Metastatic Lung Carcinoma in the Adrenal Gland (tissue), 1 donor: Measurements from ENCODE around the gene VRTN.

GRCh38 chr14:72683683-72684155 is 210.2 kb downstream of the DPF3 start:
- PRO-cap, result no peak

DNA sequence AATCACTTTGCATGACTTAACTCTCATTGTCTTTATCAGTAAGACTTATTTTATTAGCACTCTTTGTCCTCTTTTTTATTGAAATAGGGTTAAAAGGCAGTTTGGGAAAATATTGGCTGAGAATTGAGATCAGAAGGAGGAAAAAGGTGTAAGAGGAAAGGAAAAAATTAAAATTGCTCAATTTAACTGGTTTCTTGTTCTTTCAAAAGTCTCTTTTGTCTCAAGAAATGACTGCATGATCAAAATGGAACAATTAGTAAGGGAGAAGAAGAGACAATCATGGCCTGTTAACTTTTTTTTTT is 25.2 kb downstream of the RBM25 start:
- PRO-cap, result no peak

GRCh38 chr14:73306581-73307090 is 69.3 kb downstream of the PAPLN start:
- PRO-cap, result no peak

DNA sequence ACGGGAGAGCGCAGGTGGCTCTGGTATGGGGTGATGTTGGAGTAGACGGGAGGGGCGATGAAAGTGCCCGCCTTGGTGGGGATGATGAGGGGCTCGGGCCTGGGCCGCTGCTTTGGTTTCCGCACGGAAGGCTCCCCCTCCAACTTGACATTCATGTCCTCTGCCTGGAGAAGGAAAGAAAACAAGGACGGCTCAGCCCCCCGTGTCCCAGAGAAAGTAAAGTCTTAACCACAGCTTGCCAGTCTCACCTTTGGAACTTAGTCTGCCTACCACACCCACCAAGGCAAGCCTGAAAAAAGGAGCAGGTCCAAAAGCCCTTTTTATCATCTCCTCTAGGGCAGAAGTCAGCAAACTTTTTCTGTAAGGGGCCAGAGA is 15.6 kb upstream of the PNMA1 start:
- PRO-cap, result no peak

GRCh38 chr14:73789799-73790746 is 30.0 kb upstream of the MIDEAS start:
- PRO-cap, result no peak

- PRO-cap, result no peak
Observed at GRCh38 chr14:73910772-73911516, 24.3 kb downstream of the ZNF410 start.

DNA sequence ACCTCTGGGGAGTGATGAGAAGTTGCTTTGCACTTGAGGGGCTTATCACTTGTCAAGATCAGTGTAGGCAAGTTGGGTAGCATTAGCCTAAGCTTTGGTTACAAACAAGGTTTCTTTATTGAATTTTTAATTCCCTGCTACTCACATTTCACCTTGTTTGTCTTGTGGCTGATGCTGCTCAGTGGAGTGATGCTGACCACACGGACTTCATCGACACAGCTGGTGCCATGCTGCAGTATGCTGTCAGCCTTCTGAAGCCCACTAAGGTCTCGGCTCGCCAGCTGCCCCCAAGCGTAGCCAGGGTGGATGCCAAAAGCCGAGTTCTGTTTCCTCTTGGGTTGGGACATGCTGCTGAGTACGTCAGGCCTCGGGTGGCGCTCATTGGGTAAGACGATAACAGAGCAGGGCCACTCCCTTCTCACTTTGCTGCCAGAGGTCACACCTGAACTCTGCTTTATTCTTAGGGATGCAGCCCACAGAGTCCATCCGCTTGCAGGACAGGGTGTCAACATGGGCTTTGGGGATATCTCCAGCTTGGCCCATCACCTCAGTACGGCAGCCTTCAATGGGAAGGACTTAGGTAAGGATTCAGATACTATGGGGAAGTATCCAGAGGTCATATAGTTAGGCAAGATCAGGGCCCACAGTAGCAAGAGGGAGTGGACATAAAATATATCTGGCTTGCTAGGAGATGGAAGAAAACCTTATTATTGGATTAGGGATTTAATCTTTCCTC is 11.1 kb downstream of the COQ6 start:
- PRO-cap, result no peak

DNA sequence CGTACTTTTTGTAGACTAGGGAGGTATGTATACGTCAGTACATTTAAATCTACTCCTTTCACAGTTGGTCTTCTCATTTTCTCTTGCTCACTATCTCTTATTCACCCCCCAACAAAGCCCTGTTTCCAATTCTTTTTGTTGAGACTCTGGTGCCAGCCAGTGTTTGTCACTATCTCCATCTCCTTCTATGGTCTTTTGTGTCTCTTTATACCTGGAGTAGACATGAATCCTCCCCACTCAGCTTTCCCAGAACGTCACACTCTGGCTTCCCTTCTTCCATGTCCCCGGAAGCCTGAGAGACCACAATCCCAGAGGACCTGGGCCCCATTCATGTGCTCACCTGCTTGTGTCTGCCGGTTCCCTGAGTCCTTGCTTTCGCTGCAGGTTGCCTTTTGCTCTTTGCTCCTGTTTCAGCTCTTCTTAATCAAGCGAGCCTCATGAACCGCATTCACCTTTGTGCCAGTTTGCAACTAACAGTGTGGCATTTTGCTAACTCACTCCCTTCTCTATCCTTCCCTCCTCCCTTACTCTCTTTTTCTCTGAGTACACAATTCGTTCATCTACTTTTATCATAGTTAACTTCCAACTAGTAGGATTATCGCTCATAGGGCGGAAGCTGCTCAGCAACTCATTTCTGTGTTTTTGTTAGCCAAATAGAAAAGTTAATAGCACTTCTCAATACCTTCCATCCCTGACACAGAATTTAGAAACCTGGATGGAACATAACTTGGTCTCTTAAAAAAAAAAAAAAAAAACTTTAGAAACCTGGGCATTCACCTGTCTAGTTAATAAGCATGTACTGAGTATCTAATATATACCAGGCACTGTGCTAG is 23.1 kb downstream of the ENTPD5 start:
- PRO-cap, result no peak

DNA sequence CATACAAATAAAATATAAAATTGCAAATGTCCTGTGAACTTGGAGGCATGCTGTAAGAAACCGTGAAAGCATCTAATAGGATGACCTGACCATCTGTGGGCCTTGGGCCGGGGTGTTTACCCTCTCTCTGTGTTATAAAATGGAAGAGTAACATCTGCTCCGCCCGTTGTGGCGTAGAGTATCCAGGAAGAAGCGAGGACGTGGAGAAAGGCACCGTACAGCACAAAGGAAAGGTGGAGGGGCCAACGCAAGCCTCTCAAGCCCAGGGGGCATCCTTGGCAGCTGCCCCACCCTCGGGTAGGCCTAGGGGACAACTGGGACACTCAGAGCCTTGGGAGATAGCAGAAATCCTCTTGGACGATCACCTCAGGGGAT is 26.1 kb downstream of the VSX2 start:
- PRO-cap, result no peak

GRCh38 chr14:74283448-74283734 is 19.3 kb downstream of the ABCD4 start:
- PRO-cap, result no peak

GRCh38 chr14:74298901-74299681 is 3.6 kb downstream of the ABCD4 start:
- PRO-cap, result no peak

GRCh38 chr14:74347451-74348675 is at the start of gene VRTN:
VRTN (plus strand) TSS chr14:74348471.
- PRO-cap, result no peak

- PRO-cap, result no peak
Observed at GRCh38 chr14:74498213-74498885, 4.8 kb downstream of the ISCA2 start.

DNA sequence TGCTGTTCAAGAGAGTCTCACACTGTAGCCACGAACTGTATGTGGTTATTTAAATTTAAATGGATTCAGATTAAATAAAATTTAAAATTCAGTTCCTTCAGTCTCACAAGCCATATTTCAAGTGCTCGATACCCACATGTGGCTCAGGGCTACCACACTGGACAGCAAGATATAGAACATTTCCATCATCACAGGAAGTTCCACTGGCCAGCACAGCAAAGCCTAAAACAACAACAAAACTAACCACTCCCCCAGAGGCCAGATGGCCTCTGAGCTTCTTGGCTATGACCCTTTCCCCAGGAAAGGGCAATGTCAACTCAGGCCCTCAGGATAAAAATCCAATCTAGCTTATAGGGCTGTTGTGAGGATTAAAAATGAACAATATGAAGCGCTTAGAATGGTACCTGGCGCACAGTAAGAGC is 18.5 kb downstream of the LTBP2 start:
- PRO-cap, result no peak

DNA sequence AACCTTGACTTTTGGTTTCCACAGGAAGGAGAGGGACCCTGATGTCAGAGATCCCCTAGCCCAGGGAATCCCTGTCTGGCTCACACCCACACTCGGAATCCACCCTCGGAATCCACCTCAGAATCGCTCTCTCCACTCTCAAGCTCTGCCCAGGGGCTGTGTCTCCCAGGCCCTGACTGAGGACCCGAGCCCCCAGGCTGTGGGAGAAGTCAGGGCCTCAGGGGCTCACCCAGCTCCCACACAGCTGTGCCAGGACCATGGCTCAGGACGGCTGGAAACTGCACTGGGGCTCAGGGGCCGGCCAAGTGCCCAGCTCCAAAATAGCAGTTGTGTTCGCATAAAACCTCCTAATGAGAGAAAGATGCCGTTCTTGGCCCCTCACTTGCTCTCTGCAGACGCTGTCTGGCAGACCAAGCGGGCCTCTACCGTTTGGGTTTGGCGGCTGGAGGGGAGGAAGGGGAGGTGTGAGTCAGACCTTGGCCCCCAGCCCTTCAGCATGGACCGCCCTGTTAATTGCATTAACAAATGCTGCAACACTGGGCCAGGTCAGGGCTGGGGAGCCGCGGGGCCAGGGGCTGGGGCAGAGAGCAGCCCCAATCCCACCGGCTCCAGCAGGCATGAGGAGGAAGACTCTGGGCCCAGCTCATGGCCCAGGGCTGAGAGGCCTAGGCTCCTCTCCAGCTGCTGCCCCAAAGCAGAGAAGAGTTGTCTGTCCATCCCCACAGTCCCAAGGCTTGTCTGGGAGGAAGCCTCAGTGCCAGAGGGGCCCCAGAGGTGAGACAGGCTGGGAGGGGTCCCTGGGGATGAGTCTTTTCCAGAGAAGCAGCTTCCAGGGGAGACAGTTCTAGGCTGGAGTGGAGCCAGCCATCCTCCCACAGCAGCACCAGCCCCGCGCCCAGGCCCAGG is 17.1 kb downstream of the LTBP2 start:
- PRO-cap, result no peak

DNA sequence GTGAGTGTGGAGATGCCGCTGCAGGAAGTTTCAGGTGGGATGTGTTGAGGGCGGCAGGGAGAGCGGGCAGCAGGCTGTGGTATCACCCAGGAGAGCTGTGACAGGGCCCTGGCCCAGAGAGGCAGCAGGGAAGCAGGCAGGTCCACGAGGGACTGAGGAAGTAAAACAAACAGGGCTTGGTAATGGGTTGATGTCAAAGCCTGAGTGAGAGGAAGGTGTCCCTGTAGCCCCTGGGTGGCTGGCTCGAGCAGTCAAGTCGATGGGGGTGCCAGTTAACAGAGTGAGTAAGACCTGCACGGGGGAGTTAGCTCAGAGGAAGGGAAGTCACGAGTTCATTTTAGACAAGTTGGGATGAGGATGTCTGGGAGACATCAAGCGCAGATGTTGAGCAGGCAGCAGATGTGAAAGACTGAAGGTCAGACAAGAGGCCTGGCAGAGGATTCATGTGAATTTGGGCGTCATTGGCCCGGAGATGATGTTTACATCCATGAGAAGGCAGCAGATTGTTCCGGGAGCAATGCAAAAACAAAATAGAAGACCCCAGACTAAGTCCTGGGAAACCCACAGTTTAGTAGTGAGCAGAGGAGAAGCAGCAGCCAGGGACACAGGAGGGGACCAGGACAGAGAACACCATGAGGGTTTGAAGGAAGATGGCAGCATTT is 15.4 kb downstream of the LTBP2 start:
- PRO-cap, result no peak

GRCh38 chr14:74655476-74655687 is 43.3 kb upstream of the LTBP2 start:
- PRO-cap, result no peak

DNA sequence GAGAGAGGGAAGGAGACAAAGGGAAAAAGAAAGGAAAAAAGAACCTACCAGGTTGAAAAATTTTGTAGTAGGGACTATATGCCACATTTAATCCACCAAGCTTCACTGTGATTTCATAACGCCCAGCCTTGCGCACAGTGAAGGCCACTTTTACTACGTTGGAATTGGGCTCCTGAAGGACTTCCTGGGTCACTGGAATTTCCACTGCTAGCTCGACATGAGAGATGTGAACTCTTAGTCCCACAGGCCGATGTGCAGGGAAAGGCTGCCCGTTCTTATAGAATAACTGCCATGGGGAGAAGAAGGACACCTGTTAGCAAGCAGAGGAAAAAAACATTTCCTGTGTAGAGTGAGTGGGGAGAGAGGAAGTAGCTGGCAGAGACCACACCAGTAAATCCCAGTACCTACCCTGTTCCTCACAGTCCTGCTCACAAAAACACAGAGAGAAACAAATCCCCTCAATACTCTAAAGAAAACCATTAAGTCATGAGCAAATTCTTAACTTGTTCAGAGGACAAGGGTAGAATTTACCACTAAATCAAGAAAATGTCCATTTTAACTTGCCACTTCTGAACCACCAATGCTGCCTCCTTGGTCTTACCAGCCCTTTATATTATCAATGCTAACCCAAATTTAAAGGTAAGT is 29.5 kb downstream of the AREL1 start:
- PRO-cap, result no peak

DNA sequence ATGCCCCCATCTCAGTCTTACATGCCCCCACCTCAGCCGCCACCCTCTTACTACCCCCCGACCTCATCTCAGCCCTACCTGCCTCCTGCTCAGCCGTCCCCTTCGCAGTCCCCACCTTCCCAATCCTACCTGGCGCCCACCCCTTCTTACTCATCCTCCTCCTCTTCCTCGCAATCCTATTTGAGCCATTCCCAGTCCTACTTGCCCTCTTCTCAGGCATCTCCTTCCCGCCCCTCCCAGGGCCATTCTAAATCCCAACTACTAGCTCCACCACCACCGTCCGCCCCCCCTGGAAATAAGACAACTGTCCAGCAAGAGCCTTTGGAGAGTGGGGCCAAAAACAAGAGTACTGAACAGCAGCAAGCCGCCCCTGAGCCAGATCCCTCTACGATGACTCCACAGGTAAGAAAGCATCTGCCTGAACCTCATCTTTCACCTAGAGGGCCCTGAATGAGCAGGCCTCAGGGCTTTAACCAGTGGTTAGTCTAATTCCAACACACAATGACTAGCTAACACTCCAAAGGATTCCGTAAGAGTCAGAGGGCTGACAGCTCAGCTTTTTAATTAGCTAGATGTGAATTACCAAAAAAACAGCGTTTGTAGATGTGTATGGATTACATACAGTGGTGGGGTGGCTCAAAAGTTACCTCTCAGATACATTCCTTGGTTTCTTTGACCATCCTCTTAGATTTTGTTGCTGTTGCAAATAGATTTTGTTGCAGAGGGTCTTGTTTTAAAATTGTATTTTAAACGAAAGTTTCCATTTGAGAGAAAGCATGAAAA is 1.0 kb downstream of the YLPM1 start:
- PRO-cap, result no peak

DNA sequence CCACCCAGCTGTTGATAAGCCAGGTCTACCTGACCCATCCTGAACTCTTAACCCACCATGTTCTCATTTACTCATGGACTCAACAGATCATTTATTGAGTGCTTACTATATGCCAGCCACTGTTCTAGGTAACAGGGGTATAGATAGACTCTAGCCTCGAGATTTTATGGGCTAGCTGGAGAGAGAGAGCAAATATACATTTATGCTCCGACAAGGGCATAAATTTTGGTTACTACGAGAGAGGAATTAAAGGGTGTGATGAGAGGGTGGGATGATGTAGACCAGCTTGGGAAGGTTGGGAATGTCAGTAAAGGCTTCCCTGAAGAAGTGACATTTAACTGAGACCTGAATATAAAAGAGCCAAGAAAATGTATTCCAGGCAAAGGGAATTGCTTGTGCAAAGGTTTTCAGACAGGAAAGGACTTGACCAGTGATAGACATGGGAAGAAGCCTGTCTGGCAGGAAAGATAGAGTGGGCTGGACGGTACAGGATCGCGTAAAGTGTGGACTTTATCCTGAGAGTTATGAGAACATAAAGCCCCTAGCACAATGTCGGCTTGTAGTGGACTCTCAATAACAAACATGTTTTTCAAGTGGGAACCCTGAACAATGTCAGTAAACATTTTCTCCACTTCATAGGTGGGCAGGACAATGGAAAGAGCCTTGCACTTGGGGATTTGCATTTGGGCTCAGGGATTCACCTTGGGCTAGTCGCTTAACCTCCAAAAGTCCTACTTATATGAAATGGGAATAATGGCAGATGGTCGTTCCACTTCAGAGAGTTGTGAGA is 2.2 kb downstream of the DLST start:
- PRO-cap, result no peak